Smooth muscle cell (in vitro differentiated cells): ENCODE measurements around a stretch of chr11.

GRCh38 chr11:66722890-66723411, 6.1 kb downstream of the SPTBN2 start:
- RAMPAGE, long total RNA = no peak

DNA sequence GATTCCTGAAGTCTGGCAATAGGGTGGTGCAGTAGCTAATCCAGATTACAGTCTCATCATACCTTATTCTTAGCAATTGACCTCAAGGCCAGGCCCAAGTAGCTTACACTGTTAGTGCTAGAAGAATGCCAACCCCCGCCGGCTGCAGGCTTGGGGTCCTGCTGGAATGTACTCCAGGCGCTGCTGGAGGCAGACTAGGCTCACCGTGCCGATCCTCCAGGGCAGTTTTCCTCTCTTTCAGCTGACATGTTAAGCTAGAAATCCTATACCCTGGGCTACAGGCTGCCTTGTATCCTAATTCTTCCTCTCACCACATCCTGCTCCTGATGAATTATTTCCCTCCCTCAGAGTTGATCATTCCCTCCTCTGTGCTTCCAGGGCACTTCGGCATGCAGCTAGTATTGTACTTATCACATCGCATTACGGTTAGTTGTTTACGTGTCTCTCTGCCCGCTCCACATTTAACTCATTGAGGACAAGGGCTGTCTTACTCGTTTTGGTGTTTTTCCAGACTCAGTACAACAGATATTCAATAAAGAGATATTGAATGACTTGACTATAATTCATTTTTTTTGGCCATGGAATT, 3.3 kb downstream of the SPTBN2 start:
- RAMPAGE, long total RNA = no peak

GRCh38 chr11:66745646-66746124, 1.1 kb downstream of the C11orf80 start:
- RAMPAGE, long total RNA = no peak

- RAMPAGE, long total RNA = no peak
Observed at GRCh38 chr11:66844015-66844554, 844 bp downstream of the RCE1 start.

DNA sequence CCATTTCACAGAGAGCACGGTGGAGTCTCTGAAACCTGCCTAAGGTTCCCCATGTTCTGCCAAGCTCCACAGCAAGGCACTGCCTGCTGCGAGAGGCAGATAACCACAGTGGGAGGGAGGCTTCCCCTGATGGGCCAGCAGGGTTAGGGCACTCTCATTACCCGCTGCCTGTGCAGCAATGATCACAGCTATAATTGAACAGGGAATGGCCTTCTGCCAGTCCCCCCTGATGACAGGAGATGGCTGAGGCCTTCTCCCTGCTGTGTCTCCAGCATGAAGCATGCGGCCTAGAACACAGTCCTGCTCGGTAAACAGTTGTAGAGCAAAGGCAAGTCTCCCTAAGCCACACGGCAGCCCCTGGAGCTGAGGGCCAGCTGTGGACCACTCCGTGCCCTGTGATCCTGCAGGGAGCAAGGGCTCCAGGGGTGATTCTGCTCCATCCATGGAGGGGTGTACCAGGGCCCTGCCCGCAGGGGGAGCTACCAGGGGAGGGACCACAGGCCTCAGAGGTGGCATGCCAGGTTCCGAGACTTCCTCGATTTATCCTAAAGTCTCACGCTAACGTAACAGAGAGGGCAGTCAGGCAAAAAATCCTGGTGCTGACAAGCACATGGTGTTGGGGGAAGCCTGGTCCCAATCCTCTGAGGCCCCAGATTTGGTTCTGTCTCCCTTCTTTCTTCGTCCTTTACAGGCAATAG, 42.8 kb downstream of the PC start:
- RAMPAGE, long total RNA = no peak

- RAMPAGE, long total RNA = no peak
Observed at GRCh38 chr11:67022306-67022549, 706 bp upstream of the SYT12 start.

- RAMPAGE, long total RNA = no peak
Observed at GRCh38 chr11:67027517-67028438, 4.8 kb downstream of the SYT12 start.

GRCh38 chr11:67032825-67033365, 10.0 kb downstream of the SYT12 start:
- RAMPAGE, long total RNA = no peak

GRCh38 chr11:67082163-67082547, 25.5 kb downstream of the RHOD start:
- RAMPAGE, long total RNA = no peak

- RAMPAGE, long total RNA = no peak
Observed at GRCh38 chr11:67181206-67181535, 62.1 kb downstream of the KDM2A start.

GRCh38 chr11:67256843-67257913, 9.1 kb upstream of the GRK2 start:
- RAMPAGE, long total RNA = no peak

DNA sequence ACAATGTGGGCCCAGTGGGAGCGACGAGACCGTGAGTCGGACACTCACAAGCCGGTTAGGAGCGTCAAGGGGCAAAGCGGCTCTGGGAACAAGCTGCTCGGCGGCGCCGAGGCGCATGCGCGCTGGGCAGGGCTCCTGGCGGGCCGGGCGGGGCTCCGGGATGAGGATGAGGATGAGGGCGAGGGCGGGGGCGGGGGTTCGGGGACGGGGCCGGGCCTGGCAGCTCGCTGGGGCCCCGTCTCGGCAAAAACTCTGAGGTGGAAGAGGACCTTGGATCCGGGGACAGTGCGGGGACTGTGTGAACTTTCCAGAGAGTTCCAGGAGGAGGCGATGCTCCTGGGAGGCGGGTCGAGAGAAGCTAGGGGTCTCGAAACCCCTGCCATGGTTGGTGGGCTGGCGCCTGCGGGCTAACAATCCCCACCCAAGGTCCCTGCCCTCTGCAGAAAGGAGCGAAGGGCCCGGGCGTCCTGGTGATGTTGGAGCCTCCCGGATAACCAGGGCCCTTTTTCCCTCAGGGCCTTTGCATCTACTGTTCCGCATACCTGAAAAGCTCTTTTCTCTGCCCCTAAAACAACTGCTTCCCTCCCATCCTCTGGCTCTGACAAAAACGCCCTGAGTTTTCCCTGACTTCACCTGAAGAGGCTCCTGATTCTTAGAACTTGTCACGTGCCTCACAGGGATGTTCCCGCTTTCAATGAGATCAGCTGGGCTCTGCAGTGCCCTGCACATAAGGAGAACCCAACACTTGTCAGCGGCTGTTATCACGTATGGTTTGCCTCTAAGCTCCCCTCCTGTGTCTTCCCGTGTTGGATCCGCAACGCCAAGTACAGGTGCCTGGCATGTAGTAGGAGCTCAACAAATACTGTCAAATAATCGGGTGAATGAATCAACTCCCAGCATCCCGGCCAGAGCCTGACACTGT, 4.6 kb upstream of the GRK2 start:
- RAMPAGE, long total RNA = no peak

- RAMPAGE, long total RNA = no peak
Observed at GRCh38 chr11:67262583-67263225, 3.6 kb upstream of the GRK2 start.

DNA sequence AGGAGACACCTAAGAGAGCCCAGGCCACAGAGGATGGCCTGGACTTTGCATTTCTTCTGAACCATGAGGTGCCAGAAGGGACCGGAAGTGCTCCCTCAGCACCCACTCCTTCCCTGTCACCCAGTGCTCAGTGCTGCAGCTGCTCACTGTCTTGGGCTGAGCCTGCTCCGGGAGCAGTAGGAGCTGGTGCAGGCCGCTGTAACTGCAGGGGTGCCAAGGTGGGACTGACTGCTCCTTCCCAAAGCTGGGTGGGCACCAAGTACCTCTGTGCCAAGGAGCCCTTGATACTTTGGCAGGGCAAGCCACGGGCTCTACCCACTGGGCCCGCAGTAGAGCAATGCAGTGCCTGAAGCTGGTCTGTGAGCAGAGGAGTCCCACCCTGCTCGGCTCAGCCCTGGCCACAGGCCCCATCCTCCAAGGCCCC, 6.2 kb downstream of the GRK2 start:
- RAMPAGE, long total RNA = no peak

DNA sequence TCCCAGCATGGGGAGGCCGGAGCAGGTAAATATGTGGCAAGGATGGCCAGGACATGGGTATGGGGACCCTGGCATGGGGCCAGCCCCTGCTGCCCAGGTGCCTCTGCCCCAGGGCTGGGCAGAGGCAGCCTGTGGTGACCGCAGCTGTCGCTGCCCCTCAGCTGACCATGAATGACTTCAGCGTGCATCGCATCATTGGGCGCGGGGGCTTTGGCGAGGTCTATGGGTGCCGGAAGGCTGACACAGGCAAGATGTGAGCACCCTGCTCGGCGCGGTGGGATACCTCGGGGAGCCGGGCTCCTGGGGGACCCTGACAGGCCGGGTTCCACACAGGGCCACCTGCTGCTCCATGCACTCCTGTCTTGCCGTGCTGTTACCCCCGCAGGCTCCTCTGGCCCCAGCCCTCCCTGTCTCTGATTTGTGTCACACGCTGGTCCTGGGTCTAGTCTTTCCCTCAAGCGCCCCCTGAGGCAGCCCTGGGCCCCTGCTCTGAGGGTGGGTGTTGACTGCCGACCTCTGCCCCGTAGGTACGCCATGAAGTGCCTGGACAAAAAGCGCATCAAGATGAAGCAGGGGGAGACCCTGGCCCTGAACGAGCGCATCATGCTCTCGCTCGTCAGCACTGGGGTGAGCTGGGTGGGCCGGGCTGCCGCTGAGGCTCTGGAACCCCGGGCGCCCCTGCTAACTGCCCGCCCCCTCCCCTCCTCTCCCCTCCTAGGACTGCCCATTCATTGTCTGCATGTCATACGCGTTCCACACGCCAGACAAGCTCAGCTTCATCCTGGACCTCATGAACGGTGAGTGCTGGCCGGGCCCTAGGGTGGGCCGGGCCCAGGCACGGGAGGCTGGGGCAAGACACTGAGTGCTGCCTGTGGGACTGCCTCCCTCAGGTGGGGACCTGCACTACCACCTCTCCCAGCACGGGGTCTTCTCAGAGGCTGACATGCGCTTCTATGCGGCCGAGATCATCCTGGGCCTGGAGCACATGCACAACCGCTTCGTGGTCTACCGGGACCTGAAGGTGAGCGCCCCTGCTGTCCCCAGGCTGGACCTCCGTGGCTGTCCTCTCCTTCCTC, 7.8 kb upstream of the ANKRD13D start:
- RAMPAGE, long total RNA = no peak

- RAMPAGE, long total RNA = no peak
Observed at GRCh38 chr11:67288098-67289101, 703 bp upstream of the ANKRD13D start.

GRCh38 chr11:67306808-67307330, 3.5 kb downstream of the SSH3 start:
- RAMPAGE, long total RNA = no peak

GRCh38 chr11:67351068-67351997, 2.0 kb downstream of the POLD4 start:
- RAMPAGE, long total RNA = no peak

DNA sequence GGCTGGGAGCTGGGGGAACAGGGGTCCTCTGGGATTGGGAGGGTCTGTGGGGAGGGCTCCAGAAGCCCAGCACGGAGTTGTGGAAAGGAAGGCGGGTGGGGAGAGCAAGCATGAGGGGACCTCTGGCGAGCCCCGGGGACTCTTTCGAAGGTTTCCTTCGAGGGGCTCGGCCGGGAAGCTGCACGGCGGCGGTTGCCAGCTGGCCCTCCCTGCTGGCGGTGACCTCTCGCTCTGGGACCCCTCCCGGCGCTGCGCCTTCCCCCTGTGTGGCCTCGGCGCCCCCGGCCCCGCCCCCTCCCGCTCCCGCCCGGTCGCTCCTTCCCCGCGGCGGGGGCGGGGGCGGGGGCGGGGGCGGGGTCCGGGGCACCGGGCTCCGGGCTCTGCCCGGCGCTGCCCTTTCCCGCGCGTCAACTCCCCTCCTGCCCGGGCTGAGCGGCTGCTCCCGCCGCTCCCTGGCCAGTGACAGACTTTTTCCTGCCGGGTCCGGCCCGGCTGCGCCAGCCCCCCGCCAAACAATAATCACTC, 1.0 kb downstream of the CLCF1 start:
- RAMPAGE, long total RNA = no peak

GRCh38 chr11:67392161-67392465, 327 bp downstream of the RAD9A start:
- RAMPAGE, long total RNA = no peak